Measurements from ENCODE around the gene PTPN21.

DNA sequence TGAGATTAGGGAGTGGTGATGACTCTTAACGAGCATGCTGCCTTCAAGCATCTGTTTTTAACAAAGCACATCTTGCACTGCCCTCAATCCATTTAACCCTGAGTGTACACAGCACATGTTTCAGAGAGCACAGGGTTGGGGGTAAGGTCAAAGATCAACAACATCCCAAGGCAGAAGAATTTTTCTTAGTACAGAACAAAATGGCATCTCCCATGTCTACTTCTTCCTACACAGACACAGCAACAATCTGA is 1431.0 kb upstream of the FLRT2 start:
- RRBS, result no CpG with 5 or more reads among the region's 1 CpG

- RRBS, result no CpG with 5 or more reads among the region's 5 CpGs
Measured at GRCh38 chr14:84171368-84171696, 1358.6 kb upstream of the FLRT2 start.

- RRBS, result no CpG with 5 or more reads among the region's 4 CpGs
Measured at GRCh38 chr14:85516608-85517124, 13.3 kb upstream of the FLRT2 start.

DNA sequence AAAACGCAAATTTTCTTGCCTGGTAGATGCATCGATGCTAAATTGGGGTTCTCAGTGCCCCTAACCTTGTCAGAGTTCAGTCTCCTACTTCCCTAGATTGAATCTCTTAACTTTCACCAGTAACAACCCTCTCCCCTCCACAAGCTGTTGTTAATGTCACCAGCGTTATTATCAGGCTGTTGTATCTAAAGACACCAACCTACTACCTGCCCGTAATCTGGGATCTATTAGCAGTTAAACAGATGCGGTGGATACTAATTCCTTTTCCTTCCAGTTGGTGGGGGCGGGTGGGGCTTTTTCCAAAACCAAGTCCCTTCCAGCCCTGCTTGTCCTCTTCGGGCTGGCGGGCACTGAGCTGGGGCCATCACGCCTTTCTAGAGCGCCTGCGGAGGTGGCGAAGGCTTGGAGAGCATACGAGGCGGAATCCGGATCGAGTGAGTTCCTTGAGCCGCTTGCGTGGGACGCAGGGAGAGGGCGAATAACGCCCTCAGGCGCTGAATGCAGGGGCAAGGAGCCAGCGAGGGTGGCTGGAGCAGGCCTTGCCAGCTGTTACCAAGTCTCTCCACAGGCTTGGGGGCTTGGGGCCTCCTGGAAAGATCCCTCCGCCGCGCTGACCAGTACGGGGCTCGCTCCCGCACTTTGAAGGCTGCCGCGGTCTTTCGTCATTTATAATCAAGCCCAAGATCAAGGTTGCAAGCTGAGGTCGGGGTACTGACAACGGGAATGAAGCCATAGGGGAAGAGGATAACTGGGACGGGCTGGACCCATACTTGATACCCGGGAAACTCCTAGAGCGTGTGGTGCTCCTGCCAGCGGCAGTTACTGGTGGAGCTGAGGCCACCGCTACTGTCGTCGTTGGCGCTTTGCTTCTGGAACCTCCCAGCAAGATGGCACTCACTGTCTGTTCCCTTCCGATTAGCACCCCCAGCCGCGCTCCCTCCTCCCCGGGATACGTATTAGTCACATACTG is 1.1 kb downstream of the FLRT2 start:
- RRBS, result no CpG with 5 or more reads among the region's 47 CpGs

DNA sequence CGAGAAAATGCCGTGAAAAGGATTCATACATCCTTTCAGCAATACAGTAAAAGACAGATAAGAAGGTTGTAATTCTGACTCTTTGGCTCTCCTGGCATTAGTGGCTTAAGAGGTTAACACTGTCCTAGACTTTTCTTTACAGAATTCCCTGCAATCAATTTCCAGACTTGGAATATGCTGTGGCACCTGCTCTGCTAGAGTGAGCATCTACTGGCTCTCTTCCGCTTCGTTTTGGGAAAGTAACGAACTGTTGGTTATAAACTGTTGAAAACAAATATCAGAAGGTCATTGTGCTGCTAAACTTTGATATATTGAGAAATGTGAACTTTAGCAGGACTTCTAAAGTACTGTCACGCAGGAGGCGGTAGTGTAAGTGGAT is 348.8 kb downstream of the FLRT2 start:
- RRBS, result no CpG with 5 or more reads among the region's 7 CpGs

DNA sequence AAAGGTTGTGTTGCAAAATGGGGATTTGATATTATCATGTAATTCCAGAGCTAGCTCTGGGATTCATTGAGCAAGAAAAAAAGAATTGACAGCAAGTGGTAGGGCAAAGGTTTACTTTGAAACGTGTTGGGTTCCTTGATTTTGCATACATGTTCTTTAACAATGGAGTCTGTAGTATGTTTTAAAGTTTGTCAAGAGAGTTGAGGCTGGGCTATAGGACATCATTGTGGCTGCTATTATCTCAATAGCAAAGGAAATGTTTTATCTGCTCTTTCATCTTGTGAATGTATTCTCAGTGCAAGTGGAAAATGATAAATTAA is 685.8 kb downstream of the GALC start:
- RRBS, result no CpG with 5 or more reads among the region's 1 CpG

- RRBS, result no CpG with 5 or more reads among the region's 6 CpGs
Measured at GRCh38 chr14:87611588-87611833, 381.5 kb downstream of the GALC start.

- RRBS, result no CpG with 5 or more reads among the region's 3 CpGs
Measured at GRCh38 chr14:88045627-88046215, 40.8 kb downstream of the GPR65 start.

DNA sequence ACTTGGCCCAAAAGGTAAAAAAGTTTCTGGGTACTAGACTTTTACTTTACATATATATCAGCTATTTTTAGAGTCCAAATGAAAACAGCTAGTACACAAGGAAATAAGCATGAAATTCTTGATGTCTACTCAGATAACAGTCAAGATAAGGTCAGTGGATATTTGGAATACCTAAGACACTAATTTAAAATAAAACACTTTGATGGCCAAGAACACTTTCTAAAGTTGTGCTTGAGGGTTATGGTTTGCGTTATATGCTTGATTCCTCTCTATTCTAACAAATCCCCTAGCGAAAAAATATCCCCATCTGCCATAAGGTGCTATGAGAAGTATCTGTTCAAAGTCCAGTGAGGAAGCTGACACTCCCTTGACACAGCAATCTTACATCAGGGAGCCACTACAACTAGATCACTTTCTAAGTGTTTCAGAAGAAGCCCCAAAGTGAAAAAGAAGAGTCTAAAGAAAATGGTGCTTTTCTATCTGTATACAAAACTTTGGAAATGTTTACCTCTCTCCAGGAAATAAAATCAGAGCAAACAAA is 11.8 kb downstream of the PTPN21 start:
- RRBS, result no CpG with 5 or more reads among the region's 2 CpGs

DNA sequence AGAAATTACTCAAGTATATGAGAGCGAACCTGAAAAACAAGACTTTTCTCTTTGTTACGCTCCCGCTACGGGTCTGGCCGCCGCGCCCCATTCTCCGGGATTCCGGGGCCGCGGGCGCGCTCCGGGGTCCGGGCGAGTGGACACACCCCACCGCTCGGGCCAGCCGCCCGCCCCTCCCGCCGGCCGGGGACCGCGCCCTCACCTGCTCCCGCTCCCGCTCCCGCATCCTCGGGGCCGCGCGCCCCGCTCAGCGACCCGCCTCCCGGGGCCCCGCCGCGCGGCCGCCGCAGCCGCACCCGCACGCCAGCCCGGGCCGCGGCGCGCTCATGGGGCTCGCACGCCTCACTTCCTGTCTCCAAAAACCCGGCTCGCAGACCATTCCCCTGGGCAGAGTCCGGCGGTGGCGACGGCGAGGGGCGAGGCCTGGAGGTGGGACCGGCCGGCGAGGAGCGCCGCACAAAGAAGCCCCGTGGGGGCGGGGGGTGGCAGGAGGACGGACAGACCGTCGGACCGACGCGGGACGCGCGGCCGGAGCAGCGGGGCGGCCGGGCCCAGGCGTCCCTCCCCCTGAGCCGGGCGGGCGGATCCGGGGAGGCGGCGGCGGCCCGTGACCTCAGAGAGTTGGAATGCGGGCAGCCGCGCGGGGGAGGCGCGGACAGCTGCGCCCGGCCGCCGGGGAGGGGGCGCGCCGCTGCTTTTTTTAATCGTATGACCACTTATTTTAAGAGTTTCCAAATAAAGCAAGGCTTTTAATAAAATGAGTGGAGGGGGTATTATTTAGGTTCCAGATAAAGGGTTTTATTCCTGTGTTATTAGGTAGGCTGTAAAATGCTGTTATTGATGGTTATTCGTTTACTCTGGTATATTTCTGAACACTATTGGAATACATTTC is at the start of gene PTPN21:
Gene PTPN21, minus strand, starts transcription at position 559 of the 892 bp plus-strand sequence.
- RRBS, result 2% methylated on average over 70 of the region's 104 CpGs

DNA sequence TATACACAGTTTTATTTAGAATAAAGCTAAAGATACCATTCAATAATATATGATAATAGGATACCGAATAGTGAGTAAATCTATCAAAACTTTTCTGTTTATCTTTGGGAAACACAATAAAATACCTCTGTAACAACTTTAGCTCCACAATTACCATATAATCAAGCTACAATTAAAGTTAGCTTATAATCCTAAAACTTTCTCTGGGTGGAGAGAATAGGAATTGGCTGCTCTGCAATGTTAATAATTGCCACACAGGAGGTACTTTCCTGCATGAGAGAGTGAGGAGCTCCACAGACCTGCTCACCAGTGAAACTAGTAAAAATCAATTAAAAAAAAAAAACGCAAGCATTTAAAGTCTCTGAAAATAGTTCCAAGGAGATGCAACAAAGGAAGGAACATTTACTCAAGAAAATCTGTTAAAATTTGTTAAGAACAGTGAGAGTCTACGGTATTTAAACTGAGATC is 110.6 kb downstream of the EML5 start:
- RRBS, result no CpG with 5 or more reads among the region's 3 CpGs

DNA sequence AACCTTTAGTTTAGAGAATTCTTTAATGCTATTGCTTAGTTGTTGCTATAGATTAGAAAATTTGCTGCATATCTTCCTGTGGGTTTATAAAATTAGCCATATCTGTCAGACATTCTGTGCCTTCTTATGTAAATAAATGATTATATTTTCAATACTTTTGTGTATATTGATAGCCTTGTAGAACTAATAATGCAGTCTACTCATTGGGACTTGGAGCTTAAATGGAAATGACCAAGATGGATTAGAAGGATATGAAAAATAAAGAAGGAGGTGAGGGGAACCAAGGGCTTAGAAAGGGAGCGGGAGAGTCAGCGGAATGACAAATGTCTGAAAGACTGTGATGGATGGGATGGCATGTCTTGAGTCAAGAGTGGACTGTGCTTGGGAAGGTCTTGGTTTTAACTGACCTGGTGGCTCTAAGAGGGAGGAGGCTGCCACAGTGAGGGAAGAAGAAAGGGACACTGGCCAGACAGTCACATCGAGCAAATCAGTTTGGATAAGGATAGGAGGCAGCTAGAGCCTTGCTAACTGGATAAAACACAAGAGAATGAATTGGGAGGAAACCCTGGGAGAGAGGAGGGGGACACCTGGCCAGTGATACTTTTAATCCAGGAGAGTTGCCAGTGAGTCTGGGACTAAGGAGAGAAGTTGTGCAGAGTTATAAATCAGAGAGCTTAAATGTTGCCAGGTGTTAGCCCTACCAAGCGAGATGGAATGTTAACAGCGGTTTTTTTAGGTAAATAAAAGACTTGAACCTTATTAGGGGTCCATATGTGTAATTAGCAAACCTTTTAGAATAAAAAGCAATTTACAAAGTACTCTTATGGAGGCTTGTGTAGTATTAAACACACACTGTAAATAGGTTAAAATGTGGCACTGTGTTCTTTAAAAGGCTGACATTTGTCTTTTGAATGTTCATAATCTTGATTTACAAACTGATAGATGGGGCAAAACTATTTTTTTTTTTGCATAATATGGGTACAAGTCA is 9.6 kb downstream of the TTC8 start:
- RRBS, result no CpG with 5 or more reads among the region's 5 CpGs

DNA sequence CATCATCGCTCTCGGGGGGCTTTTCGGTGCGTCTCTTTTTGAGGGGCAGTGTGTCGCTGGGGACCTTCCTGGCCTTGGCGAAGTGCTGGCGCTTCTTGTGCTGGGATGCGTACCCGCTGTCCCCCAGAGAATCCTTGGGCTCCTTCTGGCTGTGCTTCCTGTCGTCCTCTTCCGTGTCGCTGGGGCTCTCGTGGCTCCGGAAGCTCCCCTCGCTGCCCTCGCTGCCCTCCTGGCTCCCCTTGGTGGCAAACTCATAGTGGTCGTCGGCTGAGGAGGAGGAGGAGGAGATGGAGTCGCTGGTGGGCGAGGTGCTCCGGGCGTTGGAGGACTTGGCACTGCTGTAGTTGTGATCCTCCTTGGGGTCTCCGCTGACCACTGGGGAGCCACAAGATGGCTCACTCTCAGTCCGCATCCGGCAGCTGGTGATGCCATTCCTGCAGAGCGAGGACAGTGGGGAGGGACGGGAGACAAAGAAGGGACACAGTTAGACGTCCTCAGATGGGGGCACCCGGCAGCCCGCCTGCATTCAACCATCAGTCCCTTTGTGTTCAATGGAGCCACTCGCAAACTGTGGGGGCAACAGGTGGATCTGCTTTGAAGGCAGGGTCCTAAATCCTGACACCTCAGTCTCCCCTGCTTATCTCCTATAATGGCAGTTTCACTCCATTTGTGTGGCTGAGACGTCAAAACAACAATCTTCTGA is 254.3 kb downstream of the FOXN3 start:
- RRBS, result 92% methylated on average over 4 of the region's 32 CpGs

- RRBS, result no CpG with 5 or more reads among the region's 13 CpGs
Measured at GRCh38 chr14:89198640-89199443, 218.2 kb downstream of the FOXN3 start.

- RRBS, result no CpG with 5 or more reads among the region's 7 CpGs
Measured at GRCh38 chr14:89228685-89229259, 188.3 kb downstream of the FOXN3 start.

DNA sequence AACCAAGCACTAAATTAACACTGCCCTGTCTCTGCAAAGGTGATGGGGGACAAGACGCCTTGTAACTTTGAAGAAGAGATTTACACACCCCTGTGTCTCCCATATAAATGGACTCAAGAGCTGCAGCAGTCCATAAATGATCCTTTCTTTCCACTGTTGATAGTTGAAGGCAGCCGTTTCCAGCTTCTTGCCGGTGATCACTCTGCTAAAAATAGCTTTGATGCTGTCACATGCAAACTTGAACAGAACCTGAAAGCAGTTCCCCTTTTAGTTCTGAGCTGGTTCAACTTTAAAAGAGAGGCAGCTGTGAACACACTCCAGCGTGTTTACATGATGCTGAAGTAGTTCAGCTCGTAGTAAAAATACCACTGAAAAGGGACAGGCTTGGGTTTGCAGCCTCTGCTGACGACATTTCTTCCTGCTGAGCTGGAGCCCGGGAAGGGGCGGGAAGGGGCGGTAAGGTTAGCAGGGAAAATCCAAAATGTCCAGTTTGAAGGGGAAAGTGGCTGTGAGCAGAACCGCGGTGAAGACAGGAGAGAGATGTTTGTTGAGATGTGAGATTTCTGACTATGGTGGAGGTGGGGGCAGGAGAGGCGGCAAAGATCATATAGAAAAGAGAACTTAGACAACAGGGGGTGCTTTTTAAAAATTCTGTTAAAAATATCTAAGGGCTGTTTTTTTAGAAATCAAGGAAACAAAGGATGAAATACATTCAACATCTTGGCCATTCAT is 113.0 kb downstream of the FOXN3 start:
- RRBS, result no CpG with 5 or more reads among the region's 12 CpGs

DNA sequence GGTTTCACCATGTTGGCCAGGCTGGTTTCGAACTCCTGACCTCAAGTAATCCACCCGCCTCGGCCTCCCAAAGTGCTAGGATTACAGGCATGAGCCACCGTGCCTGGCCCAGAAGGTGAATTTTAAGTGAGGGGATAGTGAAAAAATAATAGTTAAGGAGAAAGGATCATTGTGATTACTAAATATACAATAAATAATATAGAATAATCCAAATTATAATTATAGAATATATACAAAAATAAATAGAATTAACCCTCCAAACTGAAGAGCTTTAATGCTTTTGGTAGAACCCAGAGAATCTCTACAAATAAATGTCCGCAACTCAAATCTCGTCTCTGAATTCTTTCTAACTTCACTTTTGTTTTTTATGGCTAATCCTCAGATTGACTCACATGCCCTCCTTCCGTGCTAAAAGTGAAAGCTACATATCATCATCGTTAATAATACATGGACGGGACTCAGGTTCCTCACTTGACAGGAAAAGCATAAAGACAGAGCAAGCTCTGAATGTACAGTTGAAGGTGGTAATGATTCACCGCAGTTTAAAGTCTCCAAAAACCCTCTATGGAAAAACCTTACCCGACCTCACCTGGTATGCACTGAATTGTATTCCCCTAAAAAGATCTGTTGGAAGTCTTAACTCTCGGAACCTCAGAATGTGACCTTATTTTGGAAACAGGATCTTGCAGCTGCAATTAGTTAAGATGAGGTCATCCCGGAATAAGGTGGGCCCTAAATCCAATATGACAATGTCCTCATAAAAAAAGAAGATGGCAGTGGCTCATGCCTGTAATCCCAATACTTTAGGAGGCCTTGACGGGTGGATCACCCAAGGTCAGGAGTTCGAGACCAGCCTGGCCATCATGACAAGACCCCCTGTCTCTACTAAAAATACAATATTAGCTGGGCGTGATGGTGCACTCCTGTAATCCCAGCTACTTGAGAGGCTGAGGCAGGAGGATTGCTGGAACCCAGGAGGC is 147.3 kb upstream of the FOXN3 start:
- RRBS, result no CpG with 5 or more reads among the region's 16 CpGs

DNA sequence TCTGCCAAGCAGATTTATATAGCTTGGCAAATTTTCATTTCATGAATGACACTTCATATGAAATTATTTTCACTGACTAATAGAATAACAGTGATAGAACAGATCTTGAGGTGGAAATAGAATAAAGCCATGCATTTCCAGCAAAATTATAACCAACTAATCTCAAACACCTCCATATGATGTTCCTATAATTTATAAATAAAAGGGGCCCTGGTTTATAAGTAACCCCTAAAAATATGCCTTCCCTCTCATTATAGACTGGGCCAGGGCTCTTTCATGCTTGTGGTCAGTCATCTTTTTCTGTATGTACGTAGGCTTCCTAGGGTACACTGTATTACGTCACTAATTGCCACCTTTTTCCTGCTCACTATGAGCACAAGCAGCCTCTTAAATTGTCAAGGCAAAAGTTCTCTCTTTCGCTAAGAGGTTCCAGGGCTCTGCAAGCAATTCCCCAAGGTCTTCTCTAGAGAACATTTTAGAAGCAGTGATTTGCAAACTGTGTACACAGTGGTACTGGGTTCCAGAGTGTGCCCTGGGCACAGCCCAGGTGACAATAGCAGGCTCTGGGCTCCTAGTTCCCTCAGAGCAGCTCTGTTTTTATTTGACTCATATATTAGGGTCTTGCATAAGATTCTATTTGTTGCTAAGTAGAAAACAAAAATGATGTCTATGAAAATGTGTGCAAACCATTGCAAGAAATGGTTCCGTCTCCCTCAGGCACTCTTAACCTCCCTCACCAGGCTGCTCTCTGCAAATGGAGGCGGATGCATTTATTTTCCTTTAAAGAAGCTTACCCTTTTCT is 197.3 kb upstream of the FOXN3 start:
- RRBS, result no CpG with 5 or more reads among the region's 5 CpGs

DNA sequence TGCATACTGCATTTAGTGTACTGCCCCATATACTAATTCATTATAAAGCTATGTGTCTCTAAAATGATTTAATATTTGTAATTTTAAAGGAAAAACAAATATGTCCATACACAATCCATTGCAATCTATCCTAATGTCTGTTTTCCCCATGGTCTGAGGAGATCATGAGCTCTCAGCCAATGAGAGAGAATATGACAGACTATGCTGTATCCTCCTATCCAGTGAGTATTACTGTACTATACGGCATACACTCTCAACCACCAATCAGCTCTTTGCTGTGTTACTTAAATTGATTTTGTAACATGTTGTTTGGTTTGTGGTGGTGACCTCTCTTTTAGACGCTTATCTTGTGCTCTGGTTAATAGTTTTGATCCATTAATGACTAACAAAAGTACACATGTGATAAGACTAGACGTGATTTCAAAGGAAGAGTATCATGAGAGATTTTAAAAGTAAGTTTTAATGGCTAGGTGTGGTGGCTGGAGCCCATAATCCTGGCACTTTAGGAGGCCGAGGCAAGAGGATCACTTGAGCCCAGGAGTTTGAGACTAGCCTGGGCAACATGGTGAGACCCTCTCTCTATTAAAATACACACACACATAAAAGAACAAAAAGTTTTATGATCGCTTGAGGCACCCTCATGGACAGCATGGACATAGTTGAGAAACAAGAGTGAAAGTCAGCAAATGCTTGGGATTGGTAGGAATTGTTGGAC is 231.6 kb upstream of the FOXN3 start:
- RRBS, result no CpG with 5 or more reads among the region's 5 CpGs